Measurements from ENCODE around the genes MDK, HARBI1, CSTPP1 and PACSIN3.

GRCh38 chr11:46294489-46295397, 17.3 kb downstream of the CREB3L1 start:
- RRBS: 9% methylated on average over 5 of the region's 27 CpGs

- RRBS: no CpG with 5 or more reads among the region's 18 CpGs
Observed at GRCh38 chr11:46348659-46349675, 1.7 kb downstream of the DGKZ start.

GRCh38 chr11:46364673-46365394, 16.6 kb upstream of the MDK start:
- RRBS: no CpG with 5 or more reads among the region's 11 CpGs

- RRBS: 100% methylated on average over 2 of the region's 25 CpGs
Observed at GRCh38 chr11:46369378-46370103, 11.9 kb upstream of the MDK start.

- RRBS: 3% methylated on average over 41 of the region's 86 CpGs
Observed at GRCh38 chr11:46381443-46382229, at the start of gene MDK. TSS of gene MDK (plus strand) at chr11:46381669.

DNA sequence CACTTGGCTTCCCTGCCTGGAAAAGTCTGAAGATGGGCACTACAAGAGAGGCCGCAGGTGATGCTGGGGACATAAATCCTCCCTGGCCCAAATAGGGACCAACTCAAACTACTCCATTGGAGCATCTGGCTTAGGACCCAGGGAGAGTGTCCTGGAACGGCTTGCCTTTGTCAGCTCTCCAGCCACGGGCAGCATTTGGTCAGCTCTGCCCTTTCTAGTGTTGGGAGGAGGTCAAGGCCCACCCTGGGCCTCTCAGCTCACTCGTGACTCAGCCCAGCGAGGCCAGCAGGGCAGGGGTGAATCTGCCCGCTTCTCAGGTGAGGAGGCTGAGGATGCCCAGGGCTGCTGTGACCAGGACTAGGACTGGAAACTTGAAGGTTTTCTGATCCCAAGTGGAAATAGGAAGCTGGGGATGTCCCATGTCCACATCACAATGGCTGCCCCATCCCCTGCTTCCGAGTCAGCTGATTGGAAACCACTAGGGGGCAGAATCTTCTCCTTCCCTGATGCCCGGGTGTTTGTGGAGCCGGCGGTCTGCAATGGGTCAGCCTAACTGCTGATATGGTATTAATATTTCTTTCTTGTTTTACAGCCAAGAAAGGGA, 1.5 kb downstream of the MDK start:
- RRBS: no CpG with 5 or more reads among the region's 10 CpGs

- RRBS: no CpG with 5 or more reads among the region's 10 CpGs
Observed at GRCh38 chr11:46383943-46384566, 2.6 kb downstream of the MDK start.

DNA sequence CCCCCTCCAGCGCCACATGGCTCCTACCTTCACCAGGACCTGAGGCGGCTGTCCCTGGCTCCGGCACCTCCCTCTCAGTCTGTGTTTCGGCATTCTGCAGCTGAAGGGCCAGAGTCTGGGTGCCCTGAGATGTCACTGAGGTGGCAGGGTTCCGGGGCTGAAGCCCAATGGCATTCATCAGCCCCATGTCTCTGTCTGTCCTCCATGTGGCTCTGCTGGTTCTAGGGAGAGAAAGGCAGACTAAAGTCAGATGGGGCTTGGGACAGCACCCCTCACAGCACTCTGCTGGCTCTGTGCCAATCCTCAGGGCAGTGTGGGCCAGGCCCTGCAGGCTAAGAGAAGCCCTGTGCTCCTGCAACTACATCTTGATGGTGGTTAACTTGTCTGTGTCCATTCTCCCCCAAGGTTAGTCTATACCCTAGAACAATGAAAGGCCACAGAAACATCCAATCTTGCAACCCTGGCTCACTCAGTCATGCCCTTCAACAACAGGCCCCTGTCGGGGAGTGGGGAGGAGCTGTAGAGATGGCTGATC, 17.0 kb upstream of the CHRM4 start:
- RRBS: 96% methylated on average over 3 of the region's 6 CpGs

DNA sequence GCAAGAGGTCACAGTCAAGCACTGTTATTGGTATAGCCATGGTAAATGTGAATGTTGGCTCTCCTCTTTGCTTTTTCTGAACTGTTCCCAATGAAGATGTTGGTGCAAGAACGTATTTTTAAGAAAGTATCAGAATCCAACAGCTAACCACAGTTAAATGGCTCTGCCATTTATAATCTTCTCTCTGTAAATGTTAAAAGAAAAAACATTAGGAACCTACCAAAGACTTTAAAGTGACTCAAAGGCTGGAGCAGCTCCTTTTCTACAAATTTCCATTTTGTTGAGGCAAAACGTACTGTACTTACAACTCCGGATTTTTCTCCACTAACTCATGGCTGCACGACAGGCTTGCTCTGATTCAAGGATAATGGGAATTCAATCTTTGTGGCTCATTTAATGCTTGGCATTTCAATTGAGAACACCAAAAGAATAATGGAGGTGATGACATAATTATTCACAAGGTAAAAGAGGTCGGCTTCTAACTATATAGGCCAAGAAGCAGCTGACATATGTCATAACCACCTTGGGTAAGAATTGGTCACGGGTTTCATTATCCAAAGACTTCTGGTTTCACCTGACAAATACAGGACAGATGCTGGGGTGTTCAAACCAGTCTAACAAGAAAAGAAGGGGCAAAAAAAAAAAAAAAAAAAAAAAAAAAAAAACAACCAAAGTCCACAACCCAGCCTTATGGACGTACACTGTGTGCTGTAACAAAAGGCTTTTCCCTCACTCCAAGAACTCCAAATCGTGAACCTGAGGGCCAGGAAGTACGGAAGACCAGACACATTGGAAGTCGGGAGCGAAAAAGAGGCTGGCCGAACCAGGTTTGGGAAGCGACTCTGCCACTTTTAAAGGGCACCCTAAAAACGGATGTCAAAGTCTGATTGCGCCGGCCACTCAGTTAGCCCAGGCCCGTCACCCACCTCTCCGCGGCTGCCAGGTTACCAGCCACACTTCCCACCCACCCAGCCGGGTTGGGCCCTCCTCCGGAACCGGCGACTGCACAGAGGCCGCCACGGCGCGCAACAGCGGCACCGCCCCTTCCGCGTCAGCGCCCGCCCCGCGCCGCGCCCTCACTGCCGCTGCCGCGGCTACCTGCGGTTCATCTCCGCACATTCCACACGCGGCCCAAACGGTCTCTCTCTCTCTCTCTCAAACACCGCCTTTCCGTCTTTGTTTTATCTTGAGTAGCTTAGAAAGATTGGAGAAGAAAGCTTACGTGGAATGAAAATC, at the start of gene HARBI1:
Gene HARBI1, minus strand, starts transcription at position 1,030 of the 1,236 bp plus-strand sequence.
- RRBS: 14% methylated on average over 3 of the region's 48 CpGs

DNA sequence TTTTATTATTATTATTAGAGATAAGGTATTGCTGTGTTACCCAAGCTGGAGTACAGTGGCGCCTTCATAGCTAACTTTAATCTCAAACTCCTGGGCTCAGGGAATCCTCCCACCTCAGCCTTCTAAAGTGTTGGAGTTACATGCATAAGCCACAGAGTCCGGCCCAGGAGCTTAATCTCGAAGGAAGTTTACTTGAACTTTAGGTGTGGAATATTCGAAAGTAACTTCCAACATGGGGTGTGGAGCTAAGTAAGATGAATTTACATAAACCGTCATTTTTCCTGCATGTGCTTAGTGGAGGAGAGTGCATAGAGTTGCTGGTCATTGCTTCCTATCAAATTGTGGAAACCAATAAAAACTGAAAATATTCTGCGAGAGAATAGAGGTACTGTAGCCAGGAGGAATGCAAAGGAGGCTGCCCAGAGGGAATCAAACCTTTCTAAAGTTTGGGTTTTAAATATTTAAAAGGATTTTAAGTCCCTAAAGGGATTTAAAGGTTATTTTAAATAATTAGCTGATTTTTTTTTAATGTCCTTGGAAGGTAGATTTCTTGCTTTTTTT, 1.5 kb downstream of the ATG13 start:
- RRBS: no CpG with 5 or more reads among the region's 6 CpGs

- RRBS: no CpG with 5 or more reads among the region's 3 CpGs
Observed at GRCh38 chr11:46670997-46671310, 29.5 kb downstream of the ARHGAP1 start.

- RRBS: no CpG with 5 or more reads among the region's 1 CpG
Observed at GRCh38 chr11:46698516-46699119, 1.8 kb downstream of the ARHGAP1 start.

- RRBS: no CpG with 5 or more reads among the region's 3 CpGs
Observed at GRCh38 chr11:46780157-46780665, 61.2 kb downstream of the F2 start.

- RRBS: no CpG with 5 or more reads among the region's 5 CpGs
Observed at GRCh38 chr11:46914398-46914852, 3.9 kb downstream of the LRP4 start.

- RRBS: no CpG with 5 or more reads among the region's 23 CpGs
Observed at GRCh38 chr11:46916463-46917104, 1.8 kb downstream of the LRP4 start.

DNA sequence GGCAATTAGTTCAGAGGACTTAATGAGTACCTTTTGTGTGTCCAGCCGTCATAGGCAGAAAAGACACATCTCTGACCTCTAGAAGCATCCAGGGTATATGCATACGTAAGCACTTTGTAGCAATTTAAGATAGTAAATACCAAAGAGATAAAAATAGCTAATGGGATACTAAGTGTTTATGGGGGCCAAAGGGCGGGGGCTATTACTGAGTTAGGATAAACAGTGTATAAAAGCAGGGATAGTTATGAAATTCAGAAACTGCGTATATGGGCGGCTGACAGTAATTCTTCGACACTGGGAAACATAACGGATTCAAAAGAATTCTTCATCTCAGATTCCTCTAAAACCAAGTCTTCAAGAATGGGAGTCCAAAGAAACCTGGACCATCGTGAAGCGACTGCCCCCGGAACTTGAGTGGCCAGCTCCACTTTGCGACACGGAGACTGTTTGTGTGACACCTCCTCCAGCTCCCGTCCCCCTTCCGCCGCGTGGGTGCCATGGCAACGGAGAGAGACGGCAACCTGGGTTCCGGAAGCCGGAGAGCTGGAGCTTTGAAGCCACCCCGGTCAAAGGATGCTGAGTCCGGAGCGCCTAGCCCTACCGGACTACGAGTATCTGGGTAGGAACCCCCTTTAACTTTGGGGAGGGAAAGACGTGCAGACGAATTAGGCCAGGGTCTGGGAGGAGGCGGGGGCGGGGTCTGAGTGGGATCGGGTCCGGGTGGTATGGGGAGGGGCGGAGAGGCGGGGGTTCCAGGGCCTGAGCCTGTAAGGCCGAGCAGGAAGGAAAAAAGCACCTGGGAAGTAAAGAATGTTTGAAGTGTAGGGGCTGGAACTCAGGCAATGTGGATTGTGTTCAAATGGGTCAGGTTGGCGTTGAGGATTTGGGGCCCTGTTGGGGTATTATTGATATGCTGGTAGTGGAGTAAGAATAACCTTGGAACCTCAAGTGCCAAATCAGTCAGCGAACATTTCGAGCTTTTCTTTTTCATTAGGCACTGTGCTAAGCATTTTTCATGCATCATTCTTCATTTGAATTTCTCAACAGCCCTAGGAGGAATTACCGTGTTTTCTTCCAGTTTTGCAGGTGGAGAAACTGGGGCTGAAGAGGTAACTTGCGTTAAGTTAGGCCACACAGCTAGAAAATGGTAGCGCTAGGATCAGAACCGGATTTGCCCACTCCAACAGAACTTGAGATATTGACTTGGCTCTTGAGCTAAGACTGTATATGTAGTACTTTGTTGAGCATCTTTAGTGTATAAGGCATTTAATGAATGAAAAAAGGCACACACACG, at the start of gene CSTPP1:
Gene CSTPP1, plus strand, starts transcription at position 529 of the 1,294 bp plus-strand sequence.
- RRBS: 11% methylated on average over 9 of the region's 42 CpGs

- RRBS: no CpG with 5 or more reads among the region's 2 CpGs
Observed at GRCh38 chr11:47057294-47057921, 119.3 kb downstream of the ARFGAP2 start.

- RRBS: 3% methylated on average over 13 of the region's 29 CpGs
Observed at GRCh38 chr11:47186299-47186490, at the start of gene PACSIN3. TSS of gene PACSIN3 (minus strand) at chr11:47186434.

GRCh38 chr11:47244964-47246111, 3.3 kb downstream of the ACP2 start:
- RRBS: no CpG with 5 or more reads among the region's 25 CpGs

GRCh38 chr11:47326336-47327386, 25.8 kb downstream of the MYBPC3 start:
- RRBS: 95% methylated on average over 5 of the region's 29 CpGs